Frontal cortex (tissue), 2 donors: ENCODE measurements around a stretch of chr14.

- RAMPAGE, long total RNA = no peak
Measured at GRCh38 chr14:68191838-68192433, 372.4 kb downstream of the RAD51B start.

GRCh38 chr14:68244024-68244579, 424.5 kb downstream of the RAD51B start:
- RAMPAGE, long total RNA = no peak

- RAMPAGE, long total RNA = no peak
Measured at GRCh38 chr14:68283451-68284157, 464.0 kb downstream of the RAD51B start.

DNA sequence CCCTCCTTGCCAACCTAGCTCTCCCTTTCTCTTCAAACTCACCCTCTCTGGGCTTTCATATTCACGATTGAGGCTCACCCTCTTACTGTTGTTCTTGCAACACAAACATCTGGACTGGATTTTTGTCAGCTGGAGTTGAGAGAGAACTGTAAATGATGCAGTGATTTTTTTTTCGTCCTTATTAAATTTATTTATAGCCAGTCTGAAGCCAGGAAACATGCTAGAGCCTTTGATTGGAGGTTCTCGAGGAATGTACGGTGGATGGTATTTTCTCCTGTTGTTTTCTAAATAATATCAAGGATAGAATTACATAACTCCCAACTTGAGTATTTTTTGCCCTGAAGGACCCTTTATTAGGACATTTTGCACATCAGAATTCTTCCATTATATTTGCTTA, 485.0 kb downstream of the ZFP36L1 start:
- RAMPAGE, long total RNA = no peak

DNA sequence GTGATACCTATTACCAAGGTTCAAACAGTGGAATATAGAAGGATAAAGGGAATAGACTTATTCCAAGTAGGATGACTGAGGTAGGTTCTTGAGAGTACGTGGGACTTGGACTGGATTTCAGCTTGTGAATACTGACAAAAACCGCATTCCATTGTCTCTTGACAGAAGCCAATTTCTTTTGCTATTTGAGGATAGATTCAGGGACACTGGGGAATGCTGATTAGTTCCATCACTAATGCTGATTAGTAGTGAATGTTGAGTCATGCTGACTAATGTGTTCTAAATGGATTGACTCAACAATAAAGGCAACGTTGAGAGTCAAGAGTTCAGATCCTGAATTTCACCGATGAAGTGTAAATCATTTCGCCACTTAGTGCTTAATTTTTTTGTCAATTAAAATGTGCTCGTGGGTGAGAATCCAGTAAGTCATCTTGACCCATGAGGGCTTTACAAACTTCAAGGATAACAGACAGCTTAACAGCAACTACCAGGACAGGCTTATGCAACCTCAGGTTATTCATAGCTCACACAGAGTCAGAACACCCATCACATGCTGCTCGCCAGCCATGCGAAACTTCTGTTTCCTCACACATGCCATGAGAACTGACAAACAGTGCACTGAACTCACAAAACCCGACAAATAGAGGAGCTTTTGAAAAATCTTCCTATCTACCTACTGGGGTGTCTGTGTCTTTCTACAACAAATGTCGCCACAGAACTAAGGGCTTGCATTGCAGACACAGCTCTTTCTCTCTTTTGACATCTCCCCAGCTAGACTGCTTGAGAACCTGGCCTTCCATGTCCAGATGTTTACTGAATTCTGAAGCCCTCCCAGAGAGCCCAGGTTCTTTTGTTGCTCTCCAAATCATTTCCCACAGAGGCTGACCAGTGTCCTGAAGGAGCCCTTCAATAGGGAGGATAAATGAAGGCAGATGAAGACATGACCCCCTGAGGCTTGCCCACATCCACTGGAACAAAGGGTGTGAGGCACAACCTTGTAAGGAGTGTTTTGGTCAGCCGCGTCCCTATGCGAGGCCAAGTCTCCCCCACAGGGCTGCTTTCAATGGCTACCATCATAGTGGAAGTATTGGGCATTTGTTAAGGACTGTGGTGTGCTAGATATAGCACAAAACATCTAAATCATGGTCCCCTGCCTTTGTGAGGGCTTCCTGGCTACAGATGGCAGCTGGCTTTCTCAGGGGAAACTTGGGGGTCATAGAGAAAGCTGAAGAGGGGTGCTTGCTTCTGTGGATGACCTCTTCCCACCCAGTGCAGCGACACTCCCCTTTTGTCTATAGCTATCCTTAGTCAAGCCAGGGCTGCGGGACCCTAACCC, 316.3 kb downstream of the ZFP36L1 start:
- RAMPAGE, long total RNA = no peak

DNA sequence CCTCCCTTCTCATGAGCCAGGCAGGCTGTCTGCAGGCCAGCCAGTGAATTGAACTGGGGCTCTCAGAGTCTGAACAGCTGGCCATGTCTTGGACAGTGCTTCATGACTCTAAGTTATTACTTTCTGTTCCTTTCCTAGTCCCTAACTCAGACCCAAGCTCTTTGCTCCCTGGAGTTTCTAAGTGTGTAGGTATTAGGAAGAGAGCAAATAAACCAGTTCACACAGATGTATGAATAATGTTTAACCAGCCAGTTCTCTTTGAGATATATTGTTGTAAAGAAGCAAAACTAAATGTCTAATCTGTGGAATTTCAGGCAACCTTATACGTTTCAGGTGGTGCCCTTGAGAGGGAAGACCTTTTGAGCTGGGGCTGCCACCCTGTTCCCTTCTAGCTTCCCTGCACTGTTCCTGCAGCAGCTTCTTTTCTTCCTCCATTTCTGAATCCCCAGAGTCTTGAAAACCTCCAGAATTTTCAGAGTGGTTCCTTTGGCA, 271.5 kb downstream of the ZFP36L1 start:
- RAMPAGE, long total RNA = no peak

GRCh38 chr14:68521958-68523070, 270.6 kb downstream of the ZFP36L1 start:
- RAMPAGE, long total RNA = no peak

GRCh38 chr14:68539017-68539964, 253.6 kb downstream of the ZFP36L1 start:
- RAMPAGE, long total RNA = no peak

- RAMPAGE, long total RNA = no peak
Measured at GRCh38 chr14:68543920-68544923, 248.6 kb downstream of the ZFP36L1 start.

DNA sequence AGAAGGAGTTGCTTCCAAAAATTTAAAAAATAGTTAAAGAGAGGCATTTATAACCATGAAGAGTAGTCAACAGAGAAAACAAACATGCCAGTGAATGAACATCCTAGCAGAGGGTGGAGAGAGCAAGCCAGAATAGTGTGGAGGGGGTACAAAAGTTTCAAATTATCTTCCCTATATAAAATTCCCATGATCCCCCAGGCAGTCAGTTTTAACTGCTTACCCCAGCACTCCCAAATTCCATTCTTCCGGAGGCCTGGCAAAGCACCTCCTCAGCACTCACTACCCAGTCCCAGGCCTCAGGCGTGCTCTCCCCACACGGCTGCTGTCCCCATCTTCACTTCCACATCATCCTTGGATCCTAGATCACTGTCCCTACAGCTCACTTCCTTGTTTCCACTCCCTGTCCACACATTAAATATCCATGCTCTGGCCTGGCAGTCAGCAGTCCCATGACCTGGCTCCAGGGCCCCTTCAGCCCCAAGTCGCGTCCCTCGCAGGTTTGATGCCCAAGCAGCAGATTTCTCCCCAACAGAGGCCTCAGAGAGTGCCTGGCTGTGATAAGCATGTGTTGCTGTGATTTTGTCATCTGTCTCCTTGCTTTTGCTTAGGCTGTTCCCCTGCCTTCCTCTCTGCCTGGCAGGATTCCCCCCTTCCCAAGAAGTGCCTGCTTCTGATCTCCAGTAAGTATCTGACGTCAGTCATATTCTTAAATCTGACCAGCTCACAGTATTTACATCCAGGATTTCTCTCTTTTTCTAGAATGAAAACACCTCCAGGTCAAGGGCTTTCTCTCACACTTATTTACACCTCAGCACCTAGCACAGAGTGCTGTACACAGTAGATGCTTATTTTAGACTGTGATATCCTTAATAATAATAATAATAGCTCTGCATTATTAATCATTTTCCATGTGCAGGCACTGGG, 241.7 kb downstream of the ZFP36L1 start:
- RAMPAGE, long total RNA = no peak

GRCh38 chr14:68562824-68564080, 229.6 kb downstream of the ZFP36L1 start:
- RAMPAGE, long total RNA = no peak

GRCh38 chr14:68578278-68578630, 214.6 kb downstream of the ZFP36L1 start:
- RAMPAGE, long total RNA = no peak

DNA sequence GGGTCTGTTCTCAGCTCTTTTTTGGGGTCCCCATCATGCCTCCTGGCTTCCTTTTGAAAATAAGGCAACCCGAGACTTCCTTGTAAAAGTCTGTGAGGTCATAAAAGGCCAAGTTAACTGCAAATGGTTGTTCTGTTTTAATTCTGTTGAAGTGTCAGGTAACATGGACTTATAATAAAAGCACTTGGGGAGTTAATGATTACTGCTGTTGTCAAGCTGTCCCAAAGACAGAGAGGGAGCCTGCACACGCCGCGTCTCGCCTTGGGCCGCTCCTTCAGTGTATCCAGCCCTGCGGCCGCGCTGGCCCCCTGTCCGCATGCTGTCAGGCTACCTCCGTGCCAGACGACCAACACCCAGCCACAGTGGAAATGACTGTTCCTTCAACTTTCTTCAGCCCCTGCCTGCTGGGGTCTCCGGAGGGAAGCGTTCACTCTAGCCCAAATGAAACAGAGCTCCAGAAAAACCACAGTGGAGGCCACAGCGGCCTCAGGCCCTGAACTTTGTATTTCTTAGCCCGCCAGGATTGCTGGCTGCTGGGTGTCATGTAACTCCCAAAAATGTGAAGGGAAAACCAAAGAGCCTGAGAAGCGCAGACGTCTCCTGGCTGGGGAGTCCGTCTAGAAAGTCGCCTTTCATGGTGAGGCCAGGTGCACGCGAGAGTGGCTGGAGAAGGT, 189.2 kb downstream of the ZFP36L1 start:
- RAMPAGE, long total RNA = no peak

GRCh38 chr14:68633326-68633836, 159.5 kb downstream of the ZFP36L1 start:
- RAMPAGE, long total RNA = no peak

- RAMPAGE, long total RNA = no peak
Measured at GRCh38 chr14:68727652-68728256, 65.1 kb downstream of the ZFP36L1 start.

DNA sequence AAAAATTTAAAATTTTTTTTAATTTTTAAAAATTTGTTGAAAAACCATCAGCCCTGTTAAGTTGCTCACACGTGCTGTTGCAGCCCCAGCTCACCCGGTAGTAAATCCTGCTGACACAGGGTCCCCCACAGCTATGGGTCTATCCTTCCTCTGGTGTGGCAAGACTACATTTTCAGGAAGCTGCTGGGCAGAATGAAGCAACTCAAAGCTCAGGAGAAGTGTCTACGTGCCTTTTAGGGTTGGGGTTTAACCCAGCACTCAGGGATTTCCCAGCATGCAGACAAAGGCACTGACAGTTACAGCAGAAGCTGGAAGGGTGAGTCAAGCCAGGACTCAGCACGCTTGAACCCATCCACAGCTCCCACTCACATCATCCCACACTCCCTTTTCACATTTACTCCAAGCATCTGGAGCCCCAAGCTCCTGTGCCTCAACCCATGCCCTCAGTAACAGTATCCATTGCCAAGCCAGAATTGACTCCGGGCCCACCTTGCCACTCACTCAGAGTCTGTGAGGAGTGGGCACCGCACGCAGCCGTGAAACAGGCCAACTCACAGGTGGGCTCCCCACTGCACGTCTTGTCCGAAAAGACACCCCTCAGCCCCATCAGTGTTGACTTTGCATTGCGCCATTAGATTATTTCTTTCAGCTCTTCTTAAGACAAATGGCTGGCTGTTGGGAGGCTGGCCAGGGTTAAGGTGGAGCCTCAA, 59.7 kb downstream of the ZFP36L1 start:
- RAMPAGE, long total RNA = no peak

GRCh38 chr14:68784964-68785466, 7.9 kb downstream of the ZFP36L1 start:
- RAMPAGE, long total RNA = no peak

DNA sequence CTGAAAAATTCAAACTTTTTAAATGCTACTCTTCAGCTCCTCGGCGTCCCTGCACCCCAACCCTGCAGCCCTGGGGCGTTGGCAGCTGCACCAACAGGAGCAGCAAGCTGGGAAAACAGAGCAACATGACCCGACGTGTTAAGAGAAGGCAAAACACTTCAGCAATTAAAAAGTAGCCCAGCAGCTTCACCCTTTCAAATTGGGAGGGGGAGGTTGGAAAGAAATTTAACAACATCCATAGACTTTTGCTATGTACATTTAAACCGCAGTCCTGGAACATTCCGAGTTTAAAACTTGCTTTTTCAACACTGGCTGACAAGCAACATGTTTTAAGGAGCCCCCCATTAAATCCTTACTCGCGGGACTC, 1.1 kb downstream of the ZFP36L1 start:
- RAMPAGE, long total RNA = no peak

DNA sequence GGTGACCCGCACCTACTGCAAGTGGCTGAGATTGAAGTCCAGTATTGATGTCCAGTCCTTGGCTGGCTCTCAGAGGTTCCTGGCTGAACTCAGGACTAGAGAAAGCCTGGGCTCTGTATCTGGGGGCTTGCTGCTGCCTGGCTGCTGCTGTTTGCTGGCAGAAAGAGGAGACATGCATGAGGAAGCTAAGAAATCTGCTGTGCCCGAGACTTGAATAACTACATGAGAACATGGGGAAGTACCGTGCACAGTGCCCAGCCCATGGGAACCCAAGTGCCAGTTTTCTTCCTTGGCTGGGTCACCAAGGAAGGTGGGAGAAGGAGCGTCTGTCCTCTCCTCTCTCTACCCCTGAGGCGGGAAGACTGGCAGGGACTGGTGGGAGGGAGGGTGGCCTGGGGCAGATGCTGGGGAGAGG, 13.6 kb upstream of the ZFP36L1 start:
- RAMPAGE, long total RNA = no peak

- RAMPAGE, long total RNA = no peak
Measured at GRCh38 chr14:68820564-68821321, 27.9 kb upstream of the ZFP36L1 start.